Hair follicle dermal papilla cell (primary cell): ENCODE data around the genes MAGEA4, MAGEA10, NSDHL and ZNF185.

- CAGE, long polyA plus RNA = no peak
Measured at GRCh38 chrX:150364622-150364840, 1.4 kb downstream of the MAMLD1 start.

- CAGE, long polyA plus RNA = no peak
Measured at GRCh38 chrX:150511996-150513216, 56.0 kb upstream of the MTM1 start.

GRCh38 chrX:150517396-150517857 lies 51.0 kb upstream of the MTM1 start:
- CAGE, long polyA plus RNA = no peak

DNA sequence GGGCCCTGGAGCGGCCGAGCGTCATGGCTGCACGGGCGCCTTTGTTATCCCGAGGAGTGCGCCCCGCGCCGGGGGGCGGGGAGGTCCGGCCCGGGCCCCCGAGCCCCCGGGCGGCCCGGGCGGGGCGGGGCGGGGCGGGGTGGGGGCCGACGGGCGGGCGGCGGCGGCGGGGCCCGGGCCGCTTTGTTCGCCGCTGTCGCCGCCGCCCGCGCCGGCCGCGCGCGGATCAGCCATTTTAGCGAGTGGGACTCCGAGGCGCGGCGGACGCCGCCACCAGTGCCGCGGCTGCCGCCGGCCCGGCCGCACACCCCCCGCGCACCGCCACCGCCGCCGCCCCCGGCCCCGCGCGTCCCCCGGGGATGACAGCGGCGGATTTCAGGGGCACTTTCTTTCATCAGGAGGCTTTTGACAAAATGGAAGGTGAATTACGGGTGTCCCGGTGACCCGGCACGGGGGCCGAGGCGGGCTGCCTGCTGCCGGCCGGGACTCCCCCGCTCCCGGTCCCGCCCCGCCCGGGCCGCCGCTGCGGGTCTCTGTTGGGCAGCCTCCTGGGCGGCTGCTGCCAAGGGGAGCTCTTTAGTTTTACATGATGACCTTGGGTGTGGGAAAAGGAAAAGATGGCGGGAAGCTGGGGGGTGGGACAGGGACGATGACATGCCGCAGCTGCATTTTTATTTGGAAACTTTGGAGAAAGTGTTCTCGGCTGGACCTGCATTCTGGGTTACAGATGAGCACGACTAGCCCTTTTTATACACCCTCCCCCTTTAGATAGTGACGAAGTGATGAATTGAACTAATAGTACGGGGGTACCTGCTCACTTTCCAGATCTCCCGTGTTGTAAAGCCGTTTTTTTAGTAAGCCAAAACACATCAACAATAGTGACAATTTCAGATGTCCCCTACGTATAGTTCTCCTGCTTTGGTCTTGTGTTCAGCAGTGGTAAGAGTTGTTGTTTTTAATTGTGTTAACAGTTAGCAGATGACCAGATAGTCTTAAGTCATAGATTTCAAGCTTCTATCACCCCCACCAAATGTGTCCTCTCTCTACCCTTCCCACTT lies 1.4 kb downstream of the HMGB3 start:
- CAGE, long polyA plus RNA = no peak

DNA sequence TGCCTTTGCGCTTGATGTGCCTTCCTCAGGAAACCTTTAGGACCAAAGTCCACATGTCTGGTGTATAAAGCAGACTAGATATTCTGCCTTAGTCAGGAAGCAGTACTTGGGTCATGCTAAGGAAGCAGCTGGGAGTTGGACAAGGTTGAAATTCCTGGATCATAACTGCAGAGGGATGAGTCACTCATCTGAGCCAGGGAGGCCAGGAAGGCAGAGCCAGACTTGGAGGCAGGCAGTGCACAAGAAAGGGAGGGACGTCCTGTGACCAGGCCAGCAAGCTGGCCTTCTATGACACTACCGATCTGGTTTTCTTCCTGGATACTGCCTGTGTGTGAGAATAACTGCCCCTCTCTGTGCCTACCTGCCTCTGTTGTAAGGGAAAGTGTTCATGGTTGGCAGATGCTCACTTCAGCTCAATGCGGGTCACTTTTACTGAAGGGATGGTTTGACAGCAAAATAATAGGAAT lies 9.4 kb upstream of the MAGEA4 start:
- CAGE, long polyA plus RNA = no peak

GRCh38 chrX:151912183-151913121 lies at the start of gene MAGEA4:
Gene MAGEA4, plus strand, starts transcription at chrX:151912889.
- CAGE, long polyA plus RNA = no peak

DNA sequence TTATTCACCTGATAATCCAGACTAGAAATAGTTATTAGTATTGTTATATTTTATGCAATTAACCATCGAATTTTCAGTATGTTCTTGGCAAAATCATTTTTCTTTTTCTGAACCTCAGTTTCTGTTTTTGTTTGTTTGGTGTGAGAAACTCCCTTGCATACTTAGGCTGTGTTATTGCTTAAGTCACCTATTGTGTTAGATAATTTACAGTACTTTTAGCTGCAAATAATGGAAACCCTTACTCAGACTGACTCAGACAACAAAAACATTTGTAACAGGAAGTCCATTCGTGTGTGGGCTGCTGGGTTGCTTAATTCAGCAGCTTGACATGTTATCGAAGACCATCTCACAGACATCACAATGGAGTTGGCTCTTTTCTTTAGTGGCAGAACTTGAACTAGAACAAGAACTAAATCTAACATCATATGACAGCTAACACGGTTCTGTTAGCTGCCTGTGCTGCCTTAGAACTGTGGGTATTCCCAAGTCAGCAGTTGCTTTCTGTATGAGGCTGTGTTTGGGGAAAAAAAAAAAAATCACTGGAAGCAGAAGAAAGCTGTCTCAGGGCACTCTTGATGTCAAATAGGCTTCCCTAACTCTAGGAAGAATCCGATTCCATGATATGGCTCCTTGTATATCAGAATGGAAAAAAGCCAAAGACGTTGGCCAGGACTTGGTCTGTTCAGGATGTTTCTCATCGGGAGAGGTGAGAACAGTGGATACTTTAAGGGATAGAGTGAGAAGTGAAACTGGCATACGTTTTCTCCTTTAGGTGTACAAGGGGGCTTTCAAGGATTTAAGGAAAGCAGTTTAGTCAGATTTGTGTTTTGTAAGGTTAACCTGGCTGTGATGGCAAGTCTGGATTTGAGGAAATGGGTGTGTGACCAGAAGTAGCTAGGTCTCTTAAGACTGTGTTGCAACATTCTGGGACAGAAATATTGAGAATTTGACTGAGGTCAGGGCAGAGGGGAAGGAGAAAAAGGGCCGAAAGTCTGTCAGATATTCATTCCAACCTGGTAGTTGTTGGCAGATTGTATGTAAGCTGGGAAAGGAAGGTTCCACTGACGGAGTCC lies 10.1 kb upstream of the GABRE start:
- CAGE, long polyA plus RNA = no peak

GRCh38 chrX:152138017-152138747 lies at the start of gene MAGEA10:
Gene MAGEA10, minus strand, starts transcription at chrX:152138577.
- CAGE, long polyA plus RNA = no peak

- CAGE, long polyA plus RNA = no peak
Measured at GRCh38 chrX:152830413-152831497, at the start of gene NSDHL. Gene NSDHL, plus strand, starts transcription at chrX:152831063.

GRCh38 chrX:152896381-152896883 lies 1.4 kb upstream of the ZNF185 start:
- CAGE, long polyA plus RNA = no peak

- CAGE, long polyA plus RNA = no peak
Measured at GRCh38 chrX:152897728-152898531, at the start of gene ZNF185. Gene ZNF185, plus strand, starts transcription at chrX:152898067.

GRCh38 chrX:152904078-152904935 lies 6.4 kb downstream of the ZNF185 start:
- CAGE, long polyA plus RNA = no peak

GRCh38 chrX:152988619-152989089 lies 5.3 kb downstream of the PNMA5 start:
- CAGE, long polyA plus RNA = no peak

GRCh38 chrX:153386530-153387034 lies 14.6 kb downstream of the PNMA6E start:
- CAGE, long polyA plus RNA = no peak

GRCh38 chrX:153412721-153412920 lies 1.3 kb downstream of the ZFP92 start:
- CAGE, long polyA plus RNA = no peak

GRCh38 chrX:153477902-153478345 lies 7.5 kb upstream of the HAUS7 start:
- CAGE, long polyA plus RNA = no peak

DNA sequence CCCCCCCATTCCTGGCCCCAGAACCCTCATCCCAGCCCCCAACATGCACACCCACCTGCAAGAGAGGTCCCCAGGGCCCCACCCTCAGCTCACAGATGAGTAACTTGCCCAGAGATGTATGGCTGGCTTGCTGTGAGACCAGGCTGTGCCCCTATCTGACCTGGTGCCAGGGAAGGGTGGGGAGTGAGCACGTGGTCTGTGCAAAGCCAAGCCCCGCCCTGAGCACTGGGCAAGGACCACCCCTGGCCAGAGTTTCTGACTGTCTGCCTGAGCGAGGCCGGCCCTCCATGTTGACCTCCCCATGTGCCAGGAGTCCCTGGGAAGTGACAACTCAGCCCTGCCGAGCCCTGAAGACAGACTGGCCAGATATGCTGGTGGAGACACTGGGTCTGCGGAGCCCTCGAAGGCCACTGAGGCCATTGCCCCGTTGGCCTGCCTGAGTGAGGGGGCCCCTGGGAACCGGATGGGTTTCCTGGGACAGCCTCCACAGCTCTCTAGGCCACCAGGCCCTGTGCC lies 7.2 kb upstream of the BGN start:
- CAGE, long polyA plus RNA = no peak

GRCh38 chrX:153520937-153521579 lies 3.6 kb downstream of the ATP2B3 start:
- CAGE, long polyA plus RNA = no peak

DNA sequence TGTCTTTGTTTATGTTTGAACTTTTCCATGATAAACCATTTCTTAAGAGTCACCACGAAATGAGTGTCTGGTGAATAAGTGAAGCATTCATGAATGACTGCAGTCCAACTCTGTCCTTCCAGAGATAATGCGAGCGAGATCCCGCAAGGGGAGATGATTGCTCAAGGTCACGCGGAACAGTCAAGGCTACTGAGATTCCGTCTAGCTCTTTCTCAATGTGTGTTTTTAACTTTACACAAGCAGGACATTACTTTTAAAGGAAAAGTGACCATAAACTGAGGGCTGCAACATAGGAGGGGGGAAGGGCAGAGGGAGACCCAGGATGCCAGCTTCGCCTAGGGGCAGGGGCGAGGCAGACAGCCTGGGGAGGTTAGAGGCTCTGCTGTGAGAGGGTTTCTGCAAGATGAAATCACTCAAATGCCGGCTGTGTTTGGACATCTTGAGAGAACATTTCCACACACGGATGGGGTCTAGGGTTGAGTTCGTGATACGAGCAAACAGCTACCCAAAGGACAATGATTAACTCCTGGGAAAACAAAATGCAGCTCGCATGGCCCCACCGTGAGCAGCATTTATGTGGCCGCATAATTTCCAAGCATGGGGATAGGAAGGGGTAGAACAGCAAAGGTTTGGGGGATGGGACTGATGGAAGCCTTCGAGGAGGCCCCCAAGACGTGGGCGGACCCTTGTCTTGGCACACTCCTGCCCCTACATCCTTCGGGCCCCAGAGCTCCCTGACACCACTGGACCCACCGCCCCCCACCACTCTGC lies 23.9 kb upstream of the CCNQ start:
- CAGE, long polyA plus RNA = no peak

GRCh38 chrX:153667719-153668418 lies 5.7 kb downstream of the PNCK start:
- CAGE, long polyA plus RNA = no peak